Measurements from ENCODE around the genes ZMYM4 and ADPRS.

DNA sequence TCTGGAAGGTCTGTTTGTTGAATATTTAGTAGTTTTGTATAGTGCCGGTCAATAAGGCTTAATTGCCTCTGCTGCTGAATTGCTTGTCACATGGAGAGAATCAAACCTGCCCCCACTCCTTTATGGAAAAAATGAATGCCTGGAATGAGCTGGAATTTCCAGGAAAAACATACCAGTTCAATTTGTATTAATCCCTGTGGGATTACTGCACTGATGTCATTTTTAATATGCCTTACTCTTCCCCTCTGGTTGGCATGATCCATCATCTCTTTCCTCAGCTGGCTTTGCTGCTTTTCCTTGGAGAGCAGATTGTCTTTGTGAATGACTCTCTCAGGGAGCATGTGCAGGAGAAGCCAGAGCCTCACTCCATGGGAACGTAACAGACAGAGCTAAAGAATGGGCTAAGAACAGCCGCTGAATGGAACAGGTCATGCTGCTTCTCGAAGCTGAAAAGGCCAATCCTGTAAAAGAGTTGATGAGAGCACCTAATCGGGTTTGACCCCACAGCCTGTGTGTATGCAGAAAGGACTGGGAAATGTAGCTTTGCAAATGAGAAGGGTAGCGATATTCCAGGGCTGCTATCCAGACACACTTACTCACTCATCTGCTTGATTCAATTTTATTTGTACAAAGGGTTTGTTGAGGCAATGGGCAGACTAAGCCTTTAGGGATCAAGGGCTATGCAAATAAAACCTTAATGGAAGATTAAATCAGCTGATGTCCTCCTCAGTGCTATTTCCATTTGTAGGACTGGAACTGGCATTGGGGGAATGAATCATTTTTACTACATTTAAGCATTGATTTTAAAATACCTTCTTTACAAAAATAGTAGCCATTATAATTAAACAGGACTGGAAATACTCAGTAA lies 20.7 kb downstream of the PHC2 start:
- RRBS, result no CpG with 5 or more reads among the region's 6 CpGs

GRCh38 chr1:33572444-33572664 lies 99.9 kb downstream of the ZSCAN20 start:
- RRBS, result no CpG with 5 or more reads among the region's 5 CpGs

DNA sequence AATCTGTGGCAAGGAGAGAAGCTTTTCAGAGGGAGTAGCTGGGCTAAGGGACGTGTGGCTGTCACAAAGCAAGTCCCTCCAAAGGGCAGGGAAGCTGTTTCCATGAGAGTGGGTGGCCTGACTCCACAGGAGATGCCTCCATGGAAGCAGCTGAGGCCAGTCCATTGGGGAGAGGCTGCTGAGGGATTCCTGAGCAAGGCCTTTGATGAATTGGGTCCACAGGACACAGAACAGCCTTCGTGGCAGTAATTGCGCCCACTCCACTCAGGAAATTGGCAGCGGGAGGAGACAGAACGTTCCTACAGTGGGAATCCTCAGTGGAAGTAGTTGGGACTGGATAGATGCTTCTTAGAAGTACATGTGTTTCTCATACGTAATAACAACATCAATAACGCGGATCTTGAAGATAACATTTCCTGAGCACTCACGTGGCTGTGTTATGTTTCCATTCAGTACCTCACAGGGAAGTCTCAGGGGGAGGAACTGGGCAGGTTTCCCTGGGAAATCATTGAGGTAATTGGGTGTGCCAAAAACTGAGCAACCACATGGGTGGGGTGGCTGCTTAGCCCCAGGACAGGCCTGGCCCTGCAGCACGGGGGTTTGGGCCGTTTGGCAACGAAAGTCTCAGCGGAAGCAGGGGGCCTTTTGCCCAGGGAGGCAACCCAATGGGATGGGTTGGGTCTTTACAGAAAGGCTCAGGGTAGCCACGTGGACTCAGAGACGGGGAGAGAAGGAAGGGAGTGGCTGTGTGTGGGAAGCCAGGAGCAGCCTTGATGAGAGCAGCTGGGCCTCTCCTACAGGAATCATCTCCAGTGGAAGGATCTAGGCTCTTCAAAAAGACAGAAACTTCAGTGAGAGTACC lies 133.8 kb downstream of the ZSCAN20 start:
- RRBS, result no CpG with 5 or more reads among the region's 15 CpGs

- RRBS, result 3% methylated on average over 36 of the region's 78 CpGs
Observed at GRCh38 chr1:34885343-34886193, 26.0 kb upstream of the SMIM12 start.

GRCh38 chr1:35180248-35180673 lies 12.7 kb downstream of the SFPQ start:
- RRBS, result no CpG with 5 or more reads among the region's 4 CpGs

DNA sequence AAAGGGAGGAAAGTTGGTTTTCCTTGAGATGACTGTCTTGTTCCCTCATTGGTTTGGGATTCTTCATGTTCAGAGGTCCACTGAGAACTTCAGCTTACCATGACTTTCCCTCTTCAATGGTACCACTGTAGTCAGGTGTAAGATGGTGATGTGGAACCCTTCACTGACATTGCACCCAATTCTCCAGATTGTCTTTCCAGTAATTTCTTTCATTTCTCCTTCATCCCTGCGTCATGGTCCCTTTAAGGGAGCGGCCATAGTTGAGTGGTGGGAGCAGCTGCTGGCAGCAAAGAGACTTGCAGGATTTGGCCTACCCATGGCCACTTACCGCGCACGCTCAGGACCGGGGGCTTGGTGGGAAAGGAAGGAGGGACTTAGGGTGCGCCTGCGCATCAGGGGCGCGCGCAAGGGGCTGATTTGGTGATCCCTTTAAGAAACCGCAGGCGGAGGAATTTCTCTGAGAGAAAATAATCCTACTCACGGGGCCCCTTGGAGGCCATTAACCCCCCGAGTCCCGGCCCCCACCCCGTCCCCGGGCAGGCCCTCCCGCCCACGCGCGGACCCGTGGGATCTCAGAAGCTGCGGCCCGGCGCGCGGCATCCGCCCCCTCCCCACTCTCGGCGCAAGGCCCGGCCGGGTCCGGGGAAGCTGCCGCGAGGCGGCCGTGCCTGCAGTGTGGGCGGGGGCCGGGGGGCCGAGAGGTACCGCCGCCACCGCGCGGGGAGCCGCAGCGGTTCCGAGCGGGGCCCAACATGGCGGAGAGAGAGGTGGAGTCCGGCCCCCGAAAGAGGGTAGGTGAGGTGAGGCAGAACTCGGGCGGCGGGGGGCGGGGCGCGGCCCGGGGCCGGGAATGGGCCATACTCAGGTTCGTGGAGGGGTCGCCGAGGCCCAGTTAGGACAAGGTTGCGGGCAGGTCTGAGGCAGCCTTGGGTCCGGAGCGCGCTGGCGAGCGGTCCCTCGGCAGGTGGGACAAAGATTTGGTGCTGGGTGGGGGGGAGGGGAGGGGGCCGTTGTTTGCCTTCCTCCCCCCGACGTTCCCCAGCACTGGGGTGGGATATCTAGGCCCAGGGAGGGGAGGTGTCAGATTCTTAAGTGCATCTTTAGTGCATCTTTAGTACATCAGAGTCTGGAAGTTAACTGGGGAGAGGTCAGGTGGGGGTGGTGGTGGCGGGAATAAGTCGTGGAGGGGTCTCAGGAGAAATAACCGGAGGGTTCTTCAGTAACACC lies at the start of gene ZMYM4:
Gene ZMYM4, plus strand, starts transcription at position 415 of the 1,227 bp plus-strand sequence.
- RRBS, result 2% methylated on average over 44 of the region's 77 CpGs

- RRBS, result no CpG with 5 or more reads among the region's 2 CpGs
Observed at GRCh38 chr1:35398808-35399247, 130.3 kb downstream of the ZMYM4 start.

- RRBS, result no CpG with 5 or more reads among the region's 60 CpGs
Observed at GRCh38 chr1:35576681-35577283, 3.7 kb downstream of the TFAP2E start.

GRCh38 chr1:35717551-35718232 lies 992 bp downstream of the C1orf216 start:
- RRBS, result no CpG with 5 or more reads among the region's 9 CpGs

DNA sequence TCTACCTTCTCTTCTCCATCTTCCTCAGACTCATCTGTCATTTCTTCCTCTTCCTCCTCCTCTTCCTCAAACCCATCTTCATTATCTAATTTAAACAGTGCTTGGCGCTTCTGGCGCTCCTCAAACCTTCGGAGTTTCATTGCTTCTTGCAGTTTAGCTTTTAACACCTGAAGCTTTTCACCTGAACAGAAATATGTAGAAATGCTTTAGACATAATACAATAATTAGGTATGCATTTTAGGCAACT lies 18.5 kb downstream of the CLSPN start:
- RRBS, result no CpG with 5 or more reads among the region's 3 CpGs

- RRBS, result no CpG with 5 or more reads among the region's 3 CpGs
Observed at GRCh38 chr1:35764273-35764730, 5.5 kb downstream of the CLSPN start.

DNA sequence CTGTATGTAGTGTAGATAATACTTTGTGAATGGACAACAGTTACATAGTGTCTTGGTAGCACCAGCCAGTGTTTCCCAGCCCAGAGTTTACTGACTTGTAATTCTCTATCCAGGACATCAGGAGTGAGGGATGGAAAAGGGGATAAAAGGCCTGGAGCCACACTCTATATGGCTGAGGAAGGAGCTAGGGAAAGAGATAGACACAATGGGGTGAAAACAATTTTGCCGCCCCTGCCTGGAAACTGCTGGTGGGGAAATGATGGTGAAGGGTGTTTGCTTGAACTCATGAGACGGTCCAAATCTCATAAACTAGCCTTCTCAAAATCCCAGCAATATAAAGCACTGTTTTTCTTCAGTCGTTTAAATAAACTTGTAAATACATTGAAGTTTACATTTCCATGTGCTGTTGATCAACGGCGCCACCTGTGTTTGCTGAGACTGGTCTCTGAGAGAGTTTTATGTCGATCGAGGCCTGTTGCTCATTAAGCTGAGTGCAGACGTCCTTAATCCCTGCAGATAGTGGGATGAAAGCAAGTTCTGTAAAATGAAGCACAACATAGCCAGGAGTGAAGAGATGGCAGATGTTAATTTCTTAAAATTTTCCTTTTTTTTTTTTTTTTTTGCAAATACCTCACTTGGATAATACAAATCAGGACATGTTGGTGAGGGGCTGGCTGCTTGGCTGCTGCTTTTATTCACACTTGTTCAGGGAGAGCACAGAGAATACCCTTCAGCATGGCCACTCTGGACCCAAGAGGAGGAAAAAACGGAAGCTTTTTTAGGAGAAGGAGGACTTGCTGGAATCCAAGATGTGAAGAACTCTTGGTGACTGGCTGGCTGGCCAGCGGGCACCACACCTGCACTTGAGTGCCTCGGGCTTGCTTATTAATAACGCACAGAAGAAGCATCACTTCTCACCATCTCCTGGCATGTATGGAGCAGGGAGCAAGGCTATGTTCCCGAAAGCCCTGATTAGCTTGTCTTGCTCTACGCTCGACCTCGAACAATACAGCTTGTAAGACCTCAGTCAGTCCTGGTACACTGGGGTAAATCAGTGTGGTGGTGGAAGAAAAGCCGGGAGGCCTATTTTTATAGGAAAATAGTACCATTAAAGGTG lies 27.6 kb upstream of the AGO1 start:
- RRBS, result no CpG with 5 or more reads among the region's 17 CpGs

DNA sequence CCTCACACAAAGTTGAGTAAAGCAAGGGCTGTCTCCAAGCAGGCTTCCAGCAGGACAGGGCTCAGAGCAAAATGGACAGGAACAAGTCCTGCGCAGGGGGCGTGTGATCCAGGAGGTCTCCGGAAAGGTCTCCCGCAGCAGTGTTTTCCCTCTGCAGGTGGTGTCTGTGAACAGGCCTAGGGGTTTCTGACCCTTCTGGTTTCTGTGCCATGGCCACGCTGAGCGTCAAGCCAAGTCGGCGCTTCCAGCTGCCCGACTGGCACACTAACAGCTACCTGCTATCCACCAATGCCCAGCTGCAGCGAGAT lies 773 bp downstream of the TEKT2 start:
- RRBS, result no CpG with 5 or more reads among the region's 10 CpGs

DNA sequence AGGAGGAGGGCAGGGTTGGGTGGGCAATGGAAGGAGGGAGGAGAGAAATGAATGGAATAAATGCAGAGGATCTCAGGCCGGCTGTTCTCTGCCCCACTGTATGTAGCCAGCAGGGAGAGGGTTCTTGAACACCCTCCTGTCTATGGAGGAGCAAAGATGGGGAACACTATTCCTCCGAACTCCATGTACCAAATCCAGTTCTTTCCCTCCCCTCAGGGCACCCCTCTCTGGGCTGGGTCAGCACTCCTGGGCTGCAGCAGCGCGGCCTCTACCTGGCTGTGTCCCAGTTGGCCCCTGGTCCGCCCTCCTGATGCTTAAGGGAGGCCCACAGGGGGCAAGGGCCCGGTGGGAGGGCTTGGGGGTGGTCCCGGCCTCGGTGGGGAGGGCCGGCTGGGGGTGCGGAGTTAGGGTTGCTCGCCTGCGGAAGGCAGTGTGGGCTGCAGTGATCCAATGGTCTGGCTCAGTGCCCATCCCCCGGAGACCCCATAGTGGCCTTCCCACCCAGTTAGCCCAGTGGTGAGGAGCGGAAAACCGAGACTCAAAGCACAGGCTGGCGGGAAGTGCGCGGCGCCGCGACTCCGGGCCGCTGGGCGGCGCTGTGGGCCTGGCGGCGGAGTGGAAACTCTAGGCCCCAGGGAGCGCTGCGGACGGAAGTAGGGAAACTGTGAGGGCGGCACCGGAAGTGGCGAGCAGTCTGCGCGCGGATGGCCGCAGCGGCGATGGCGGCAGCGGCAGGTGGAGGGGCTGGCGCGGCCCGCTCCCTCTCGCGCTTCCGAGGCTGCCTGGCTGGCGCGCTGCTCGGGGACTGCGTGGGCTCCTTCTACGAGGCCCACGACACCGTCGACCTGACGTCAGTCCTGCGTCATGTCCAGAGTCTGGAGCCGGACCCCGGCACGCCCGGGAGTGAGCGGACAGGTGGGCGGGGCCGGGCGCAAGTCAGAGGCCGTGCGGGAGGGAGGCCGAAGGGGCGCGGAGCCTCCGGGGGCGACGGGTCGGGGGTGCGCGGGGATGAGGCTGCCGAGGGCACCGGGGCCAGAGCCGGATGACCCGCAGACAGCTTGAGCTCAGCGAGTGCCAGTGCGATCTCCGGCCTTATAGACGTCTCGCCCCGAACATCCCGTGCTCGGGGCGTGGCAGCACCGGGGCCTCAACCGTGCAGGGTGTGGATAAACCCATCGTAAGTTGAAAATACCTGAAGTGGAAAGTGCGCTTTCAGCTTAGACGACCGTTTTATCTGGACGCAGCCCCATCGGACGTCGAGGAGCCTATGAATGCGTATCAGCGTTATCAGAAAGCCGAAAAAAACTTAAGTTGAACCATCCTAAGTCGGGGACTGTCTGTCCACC lies at the start of gene ADPRS:
Gene ADPRS, plus strand, starts transcription at position 692 of the 1,346 bp plus-strand sequence.
- RRBS, result 2% methylated on average over 48 of the region's 103 CpGs

DNA sequence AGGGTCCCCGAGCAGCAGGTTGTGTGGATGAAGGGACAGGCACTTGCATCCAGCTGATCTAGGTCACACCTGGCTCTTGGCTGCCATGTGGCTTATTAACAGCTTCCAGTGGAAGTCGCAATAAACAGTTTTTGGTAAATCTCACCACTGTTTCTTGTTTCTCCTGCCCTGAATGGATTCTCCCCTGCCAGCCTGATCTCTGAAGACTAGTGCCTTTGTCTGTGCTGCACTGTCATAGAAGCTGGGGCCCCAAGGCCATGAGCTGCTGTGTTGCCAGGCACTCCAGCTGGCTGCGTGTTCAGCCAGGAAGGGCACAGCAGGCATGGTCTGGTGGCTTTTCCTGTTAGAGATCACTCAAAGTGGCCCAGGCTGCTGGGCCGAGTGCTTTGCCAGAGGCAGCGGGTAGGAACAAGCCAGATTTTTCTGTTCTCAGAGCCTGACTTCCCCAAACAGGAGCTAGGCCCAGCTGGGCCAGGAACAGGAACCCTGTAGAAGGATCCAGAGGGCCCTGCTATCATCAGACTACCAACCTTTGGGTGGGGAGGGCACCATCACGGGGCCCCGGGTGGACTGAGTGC lies 5.2 kb downstream of the ADPRS start:
- RRBS, result no CpG with 5 or more reads among the region's 7 CpGs

DNA sequence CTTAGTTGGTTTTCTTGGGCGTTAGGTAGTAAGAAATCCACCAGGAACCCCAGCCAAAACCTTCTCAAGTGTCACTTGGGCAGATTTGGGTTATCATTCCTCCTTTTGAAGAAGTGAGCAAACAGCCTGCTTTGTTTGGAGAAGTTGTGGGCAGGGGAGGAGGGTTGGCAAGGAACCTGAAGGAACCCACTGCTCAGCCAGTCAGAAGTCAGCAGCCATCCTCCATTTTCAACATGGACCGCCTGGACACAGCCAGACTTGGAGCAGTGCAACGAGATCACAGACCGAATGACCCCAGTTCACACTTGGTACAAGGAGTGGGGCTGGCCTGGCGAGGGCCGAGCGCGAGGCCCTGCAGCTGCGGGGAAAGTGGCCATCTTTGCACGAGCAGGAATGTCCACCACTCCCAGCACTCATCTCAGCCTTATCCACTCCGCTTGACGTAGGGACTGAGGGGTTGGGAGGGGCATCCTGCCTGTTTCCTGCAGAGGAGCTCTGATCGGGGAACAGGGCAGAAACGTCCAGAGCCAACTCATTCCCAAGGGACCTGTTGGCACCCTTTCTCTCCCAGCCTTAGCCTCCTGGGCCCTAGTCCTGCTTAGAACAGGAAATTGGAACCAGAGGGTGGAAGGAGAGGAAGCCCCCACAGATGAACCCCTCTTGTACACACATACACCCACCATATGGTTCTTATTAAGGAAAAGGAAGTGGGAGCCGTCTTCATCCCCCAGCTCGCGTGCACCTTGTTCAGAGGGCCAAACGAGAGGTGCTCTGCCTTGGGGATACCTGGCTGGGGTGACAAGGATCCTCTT lies 7.3 kb downstream of the ADPRS start:
- RRBS, result no CpG with 5 or more reads among the region's 18 CpGs

- RRBS, result no CpG with 5 or more reads among the region's 3 CpGs
Observed at GRCh38 chr1:36151941-36152311, 2.6 kb upstream of the TRAPPC3 start.

DNA sequence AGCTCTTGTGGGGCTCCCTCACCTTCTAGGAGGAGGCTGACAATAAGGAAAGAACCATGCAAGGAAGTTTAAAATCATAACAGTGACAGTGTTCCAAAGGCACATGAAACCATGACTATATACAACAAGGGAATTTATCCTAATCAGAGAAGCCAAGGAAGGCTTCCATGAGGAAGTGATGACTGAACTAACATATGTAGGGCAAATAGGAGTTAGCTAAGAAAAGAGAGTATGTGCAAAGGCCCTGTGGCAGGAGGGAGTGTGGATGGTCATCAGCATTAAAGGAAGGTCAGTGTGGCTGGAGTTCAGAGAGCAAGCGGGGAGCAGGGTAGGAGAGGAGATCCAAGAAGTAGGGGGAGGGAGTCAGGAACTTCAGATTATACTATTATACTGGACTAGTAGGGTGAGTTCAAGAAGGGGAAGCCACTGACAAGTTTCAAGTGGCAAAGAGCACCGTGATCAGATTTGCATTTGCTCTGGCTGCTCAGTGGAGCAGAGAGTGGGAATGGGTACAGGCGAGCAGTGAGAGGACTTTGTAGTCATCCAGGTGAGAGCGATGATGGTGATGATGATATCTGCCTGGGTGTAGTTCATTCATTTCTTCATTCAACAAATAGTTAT lies 8.4 kb downstream of the MAP7D1 start:
- RRBS, result no CpG with 5 or more reads among the region's 4 CpGs

GRCh38 chr1:36223319-36224260 lies 653 bp upstream of the THRAP3 start:
- RRBS, result 2% methylated on average over 4 of the region's 32 CpGs

GRCh38 chr1:36226565-36226995 lies 2.3 kb downstream of the THRAP3 start:
- RRBS, result no CpG with 5 or more reads among the region's 2 CpGs